Metastatic Liver Carcinoma in the Adrenal Gland (tissue), 2 donors: ENCODE results near the genes BORCS8, ZNF714, ZNF493 and ZNF492.

DNA sequence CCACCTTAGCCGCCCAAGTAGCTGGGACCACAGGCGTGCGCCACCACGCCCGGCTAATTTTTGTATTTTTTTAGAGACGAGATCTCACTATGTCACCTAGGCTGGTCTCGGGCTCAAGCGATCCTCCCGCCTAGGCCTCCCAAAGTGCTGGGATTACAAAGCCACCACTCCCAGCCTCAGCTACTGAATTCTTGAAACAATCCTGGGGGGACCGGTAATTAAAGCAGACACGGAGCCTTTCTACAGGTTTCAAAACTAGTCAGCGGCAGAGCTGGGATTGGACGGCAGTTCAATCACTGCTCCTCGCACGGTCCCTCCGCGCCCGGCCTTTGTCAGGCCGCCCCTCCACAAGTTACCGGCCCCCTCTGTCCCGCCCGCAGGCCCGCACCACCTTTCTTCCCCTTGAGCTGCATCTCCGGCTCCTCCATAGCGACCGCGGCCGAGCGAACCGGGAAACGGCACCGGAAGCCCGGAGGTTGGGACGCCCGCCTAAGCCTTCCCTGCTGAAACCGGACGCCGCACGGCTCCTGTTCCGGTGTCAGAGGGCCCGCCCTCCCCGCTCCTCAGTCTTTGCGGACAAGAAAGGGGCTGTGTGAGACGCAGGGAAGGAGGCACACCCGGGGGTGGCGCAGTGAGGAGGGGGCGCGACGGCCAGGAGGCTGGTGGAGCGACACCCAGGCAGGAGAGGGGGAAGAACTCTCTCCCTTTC, at the start of gene BORCS8:
Gene BORCS8, minus strand, starts transcription at position 463 of the 709 bp plus-strand sequence.
- PRO-cap, 2 experiments = peak in 2 of 2 experiments; most common plus-strand start position 530 of the sequence (in 1); most common minus-strand start position 441 of the sequence (in 2)

- PRO-cap, 2 experiments = peak in 1 of 2 experiments; most common plus-strand start chr19:19373272 (in 1); most common minus-strand start chr19:19373179 (in 1)
Observed at GRCh38 chr19:19372904-19373418, 32.5 kb upstream of the GATAD2A start.

- PRO-cap, 2 experiments = no peak in any of the 2 experiments
Observed at GRCh38 chr19:19406659-19407264, 1.3 kb downstream of the GATAD2A start.

- PRO-cap, 2 experiments = no peak in any of the 2 experiments
Observed at GRCh38 chr19:19500840-19501572, 14.3 kb downstream of the TSSK6 start.

DNA sequence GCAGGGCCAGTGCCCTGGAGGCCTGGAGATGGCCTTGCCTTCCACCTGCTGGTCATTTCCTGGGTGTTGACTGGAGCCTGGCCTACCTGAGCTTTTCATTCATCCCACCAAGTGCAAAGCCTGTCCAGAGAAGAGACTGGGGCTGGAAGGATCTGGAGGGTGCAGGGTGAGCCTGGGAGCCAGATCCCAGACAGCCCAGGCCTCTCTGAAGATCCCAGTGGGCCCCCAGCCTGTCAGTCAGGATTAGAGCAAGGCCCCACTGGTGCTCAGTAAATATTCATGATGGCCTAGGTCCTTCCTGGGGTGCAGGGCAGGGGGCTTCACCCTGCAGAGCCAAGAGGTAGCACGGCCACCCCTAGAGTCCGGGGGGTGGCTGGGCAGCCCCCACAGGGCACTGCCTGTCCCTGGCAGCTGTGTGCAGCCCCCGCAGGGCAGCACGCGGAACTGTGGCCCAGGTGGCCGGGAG, 3.3 kb upstream of the YJEFN3 start:
- PRO-cap, 2 experiments = no peak in any of the 2 experiments

GRCh38 chr19:19627393-19628040, 503 bp downstream of the LPAR2 start:
- PRO-cap, 2 experiments = no peak in any of the 2 experiments

DNA sequence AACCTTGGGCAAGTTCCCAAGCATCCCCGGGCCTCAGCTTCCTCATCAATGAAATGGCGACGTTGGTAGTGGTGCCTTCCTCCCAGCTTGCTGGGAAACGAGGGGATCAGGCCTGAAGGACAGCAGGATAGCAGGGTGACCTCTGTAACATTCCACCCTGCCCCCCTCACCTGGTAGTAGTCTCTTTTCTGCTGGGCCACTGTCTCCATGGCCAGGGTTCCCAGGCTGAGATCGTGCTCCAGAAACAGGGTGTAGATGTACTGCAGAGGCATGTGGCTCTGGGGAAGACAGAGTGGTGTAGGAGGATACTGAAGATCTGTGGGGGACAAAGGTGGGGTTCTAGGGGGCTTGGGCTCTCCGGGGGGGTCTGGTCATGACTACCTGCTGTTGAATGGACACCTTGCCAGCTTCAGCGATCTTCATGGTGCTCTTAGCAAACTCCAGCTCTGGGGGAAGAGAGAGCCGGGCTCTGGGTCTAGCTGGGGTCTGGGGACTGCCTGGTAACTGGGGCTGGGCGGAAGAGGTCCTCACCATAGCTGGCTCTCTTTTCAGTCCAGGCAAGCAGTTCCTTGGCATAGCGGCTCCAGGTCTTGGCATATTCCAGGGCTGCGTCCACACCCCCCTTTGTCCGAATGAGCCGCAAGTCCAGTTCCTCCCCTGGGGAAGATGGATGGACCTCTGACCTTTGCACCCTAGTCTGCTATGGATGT, 3.4 kb downstream of the GMIP start:
- PRO-cap, 2 experiments = no peak in any of the 2 experiments

DNA sequence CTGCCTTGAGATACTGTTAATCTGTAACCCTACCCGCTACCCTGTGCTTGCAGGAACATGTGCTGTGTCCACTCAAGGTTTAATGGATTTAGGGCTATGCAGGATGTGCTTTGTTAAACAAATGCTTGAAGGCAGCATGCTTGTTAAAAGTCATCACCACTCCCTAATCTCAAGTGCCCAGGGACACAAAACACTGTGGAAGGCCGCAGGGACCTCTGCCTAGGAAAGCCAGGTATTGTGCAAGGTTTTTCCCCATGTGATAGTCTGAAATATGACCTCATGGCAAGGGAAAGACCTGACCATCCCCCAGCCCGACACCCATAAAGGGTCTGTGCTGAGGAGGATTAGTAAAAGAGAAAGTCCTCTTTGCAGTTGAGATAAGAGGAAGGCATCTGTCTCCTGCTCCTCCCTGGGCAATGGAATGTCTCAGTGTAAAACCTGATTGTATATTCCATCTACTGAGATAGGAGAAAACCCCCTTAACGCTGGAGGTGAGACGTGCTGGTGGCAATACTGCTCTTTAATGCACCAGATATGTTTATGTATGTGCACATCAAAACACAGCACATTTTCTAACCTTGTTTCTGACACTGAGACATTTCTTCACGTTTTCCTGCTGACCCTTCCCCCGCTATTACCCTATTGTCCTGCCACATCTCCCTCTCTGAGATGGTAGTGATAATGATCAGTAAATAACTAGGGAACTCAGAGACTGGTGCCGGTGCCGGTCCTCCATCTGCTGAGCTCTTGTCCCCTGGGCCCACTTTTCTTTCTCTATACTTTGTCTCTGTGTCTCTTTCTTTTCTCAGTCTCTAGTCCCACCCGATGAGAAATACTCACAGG, 4.9 kb downstream of the ZNF90 start:
- PRO-cap, 2 experiments = no peak in any of the 2 experiments

DNA sequence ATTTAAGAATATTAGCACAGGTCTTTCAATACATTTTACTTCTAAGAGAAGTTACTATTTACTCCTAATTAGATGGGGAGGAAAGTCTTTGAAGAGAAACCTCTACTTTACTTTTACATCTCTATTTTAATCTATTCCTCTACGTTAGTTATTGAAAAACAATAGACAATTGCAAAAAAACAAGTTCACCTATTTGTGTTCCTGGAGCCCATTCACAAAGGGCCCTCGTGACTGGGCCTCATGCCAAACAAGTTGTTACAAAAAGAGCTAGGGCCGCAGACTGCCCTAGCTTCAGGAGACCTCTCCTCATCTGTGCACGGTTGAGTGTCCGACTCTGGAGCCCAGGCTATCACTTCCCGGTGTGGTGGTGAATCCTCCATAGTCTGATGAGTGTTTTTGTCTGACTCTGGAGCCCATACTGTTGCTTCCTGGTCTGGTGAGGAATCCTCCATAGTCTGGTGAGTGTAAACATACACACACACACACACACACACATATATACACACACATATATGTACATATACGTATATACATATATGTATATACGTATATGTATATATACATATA, 190.9 kb downstream of the ZNF486 start:
- PRO-cap, 2 experiments = no peak in any of the 2 experiments

GRCh38 chr19:20367942-20368437, 197.6 kb downstream of the ZNF737 start:
- PRO-cap, 2 experiments = no peak in any of the 2 experiments

DNA sequence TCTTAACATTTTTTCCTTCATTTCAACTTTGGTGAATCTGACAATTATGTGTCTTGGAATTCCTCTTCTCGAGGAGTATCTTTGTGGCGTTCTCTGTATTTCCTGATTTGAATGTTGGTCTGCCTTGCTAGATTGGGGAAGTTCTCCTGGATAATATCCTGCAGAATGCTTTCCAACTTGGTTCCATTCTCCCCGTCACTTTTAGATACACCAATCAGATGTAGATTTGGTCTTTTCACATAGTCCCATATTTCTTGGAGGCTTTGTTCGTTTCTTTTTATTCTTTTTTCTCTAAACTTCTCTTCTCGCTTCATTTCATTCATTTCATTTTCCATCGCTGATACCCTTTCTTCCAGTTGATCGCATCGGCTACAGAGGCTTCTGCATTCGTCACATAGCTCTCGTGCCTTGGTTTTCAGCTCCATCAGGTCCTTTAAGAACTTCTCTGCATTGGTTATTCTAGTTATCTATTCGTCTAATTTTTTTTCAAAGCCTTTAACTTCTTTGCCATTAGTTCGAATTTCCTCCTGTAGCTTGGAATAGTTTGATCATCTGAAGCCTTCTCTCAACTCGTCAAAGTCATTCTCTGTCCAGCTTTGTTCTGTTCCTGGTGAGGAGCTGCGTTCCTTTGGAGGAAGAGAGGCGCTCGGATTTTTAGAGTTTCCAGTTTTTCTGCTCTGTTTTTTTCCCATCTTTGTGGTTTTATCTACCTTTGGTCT, 29.0 kb downstream of the ZNF626 start:
- PRO-cap, 2 experiments = no peak in any of the 2 experiments

- PRO-cap, 2 experiments = no peak in any of the 2 experiments
Observed at GRCh38 chr19:20667550-20667933, 6.2 kb upstream of the ZNF626 start.

DNA sequence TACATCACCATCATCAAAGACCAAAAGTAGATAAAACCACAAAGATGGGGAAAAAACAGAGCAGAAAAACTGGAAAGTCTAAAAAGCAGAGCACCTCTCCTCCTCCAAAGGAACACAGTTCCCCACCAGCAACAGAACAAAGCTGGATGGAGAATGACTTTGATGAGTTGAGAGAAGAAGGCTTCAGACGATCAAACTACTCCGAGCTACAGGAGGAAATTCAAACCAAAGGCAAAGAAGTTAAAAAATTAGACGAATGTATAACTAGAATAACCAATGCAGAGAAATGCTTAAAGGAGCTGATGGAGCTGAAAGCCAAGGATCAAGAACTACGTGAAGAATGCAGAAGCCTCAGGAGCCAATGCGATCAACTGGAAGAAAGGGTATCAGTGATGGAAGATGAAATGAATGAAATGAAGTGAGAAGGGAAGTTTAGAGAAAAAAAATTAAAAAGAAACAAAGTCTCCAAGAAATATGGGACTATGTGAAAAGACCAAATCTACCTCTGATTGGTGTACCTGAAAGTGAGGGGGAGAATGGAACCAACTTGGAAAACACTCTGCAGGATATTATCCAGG, 32.7 kb downstream of the ZNF66 start:
- PRO-cap, 2 experiments = no peak in any of the 2 experiments

- PRO-cap, 2 experiments = peak in 2 of 2 experiments; most common plus-strand start chr19:21082172 (in 2); most common minus-strand start chr19:21082051 (in 2)
Observed at GRCh38 chr19:21081833-21082926, at the start of gene ZNF714. Gene ZNF714 (plus strand): TSS chr19:21082203.

DNA sequence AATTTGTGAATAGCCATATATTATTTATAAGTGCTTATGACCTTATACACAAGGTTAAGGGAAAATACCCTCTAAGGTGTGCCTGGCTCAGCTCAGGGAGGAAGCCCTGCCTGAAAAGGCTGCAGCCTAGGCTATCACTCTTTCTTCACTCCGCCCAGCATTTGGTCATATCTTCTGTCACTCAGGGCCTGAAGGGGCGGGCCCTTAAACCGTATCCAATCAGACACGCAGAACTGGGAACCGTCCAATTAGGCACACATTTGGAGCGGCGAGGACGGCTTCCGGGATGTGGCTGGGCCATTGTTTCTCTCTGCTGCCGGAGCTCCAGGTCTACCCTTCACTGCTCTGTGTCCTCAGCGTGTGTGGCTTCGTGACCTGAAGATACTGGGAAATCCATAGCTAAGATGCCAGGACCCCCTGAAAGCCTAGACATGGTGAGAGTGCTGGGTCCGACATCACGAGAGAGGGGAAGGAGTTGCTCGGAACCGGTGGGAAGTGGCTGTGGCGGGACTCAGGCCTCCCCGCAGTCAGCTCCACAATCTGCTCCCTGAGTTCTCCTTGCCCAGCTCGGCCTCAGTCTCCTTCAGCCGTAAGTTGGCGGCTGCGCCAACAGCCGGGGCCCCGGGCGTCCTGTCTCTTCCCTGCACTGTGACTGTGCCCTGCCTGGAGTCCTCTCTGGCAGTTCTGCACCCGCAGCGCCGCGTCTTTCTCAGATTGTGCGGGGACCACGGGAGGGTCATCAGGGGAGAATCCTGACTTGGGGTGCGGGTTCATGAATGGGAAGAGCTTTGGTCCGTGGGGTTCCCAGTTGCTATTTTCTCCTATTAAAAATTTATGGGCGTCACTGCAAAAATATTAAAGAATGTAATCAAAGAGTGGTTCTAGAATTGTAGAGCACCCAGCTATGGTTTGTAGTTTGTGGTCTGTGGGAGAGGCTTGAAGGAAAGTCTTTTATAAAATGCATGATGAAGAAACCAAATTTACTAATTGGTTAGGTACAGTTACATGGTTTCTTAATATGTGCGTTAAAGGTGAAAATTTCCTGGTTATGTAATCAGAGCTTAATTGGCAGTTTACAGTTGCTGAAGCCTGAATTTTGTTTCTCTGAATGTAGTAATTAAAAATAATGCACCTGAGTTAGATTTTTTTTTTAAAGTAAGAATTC, at the start of gene ZNF493:
Gene ZNF493, plus strand, starts transcription at position 300 of the 1,165 bp plus-strand sequence.
- PRO-cap, 2 experiments = peak in 2 of 2 experiments; most common plus-strand start position 300 of the sequence (in 2); most common minus-strand start position 143 of the sequence (in 1)

DNA sequence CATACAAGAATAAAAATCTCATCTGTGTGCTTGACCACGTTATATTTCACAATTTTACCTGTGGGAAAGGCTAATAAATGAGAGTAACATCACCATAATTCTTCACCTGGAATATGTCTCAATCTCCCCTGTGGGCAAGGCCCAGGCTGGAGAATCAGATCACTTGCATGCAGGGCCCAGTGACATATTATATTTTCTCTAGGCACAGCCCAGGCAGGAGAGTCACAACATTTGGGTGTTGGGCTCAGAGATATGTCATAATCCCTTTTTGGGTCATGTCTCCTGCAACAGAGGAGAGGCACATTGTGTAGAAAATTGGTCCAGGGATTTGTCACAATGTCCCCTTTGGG, 17.8 kb upstream of the ZNF208 start:
- PRO-cap, 2 experiments = no peak in any of the 2 experiments

DNA sequence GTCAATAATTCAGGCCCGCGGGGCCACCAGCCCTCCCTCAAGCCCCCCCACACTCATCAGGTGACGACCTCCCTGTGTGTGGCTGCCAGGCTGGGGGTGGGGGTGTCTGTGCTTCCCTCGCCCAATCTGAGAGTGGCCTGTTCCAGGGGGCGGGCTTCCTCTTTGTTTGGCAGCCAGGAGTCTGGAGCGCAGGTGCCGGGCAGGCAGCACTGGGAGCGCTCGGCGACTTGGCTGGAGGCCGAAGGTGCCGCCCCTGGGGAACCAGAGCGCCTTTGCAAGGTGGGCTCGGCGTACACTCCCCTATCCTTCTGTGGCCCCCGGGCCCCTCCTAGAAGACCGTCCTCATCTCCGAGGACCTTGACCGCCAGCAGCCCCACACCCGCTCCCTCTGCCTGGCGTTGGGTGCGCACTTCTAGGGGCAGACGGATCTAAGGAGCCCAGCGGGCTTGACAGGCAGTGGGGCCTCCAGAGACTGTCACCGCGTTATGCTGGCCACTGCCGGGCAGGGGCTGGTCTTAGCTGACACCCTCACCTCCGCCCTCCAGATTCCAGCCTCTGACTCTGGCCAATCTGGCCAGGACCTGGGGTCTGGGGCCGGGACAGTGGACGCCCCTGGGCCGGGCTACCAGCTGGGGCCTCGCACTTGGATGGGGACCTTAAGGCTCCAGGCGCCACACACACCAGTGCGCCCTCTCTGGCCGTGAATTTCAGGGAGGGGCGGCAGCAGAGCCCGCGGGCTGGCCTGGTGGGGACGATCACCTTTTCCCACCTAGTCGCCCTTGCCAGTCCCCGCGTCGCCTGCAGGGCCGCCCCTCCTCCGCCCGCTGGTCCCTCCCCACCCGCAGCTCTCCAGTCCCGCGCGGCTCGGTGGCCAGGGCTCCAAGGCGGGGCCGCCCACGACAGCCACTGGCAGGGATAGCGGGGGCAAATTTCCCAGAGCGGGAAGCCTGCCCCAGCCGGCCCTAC, 5.7 kb upstream of the ZNF98 start:
- PRO-cap, 2 experiments = no peak in any of the 2 experiments

DNA sequence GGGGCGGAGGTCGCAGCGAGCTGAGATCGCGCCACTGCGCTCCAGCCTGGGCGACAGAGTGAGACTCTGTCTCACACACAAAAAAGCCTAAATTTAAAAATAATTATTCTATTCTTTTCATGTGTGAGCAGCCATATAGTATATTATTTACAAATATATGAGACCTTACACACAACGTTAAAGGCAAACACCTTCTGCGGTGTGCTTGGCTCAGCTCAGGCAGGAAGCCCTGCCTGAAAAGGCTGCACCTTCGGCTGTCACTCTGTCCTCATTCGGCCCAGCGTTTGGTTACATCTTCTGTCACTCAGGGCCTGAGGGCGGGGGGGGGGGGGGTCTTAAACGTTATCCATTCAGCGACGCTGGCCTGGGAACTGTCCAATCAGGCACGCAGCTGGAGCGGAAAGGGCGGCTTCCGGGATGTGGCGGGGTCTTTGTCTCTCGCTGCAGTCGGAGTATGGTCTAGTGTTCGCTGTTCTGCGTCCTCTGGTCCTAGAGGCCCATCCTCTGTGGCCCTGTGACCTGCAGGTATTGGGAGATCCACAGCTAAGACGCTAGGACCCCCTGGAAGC, at the start of gene ZNF492:
Gene ZNF492, plus strand, starts transcription at position 428 of the 569 bp plus-strand sequence.
- PRO-cap, 2 experiments = peak in 2 of 2 experiments; most common plus-strand start position 428 of the sequence (in 1); most common minus-strand start position 264 of the sequence (in 2)

GRCh38 chr19:23074782-23075933, 41.7 kb upstream of the ZNF730 start:
- PRO-cap, 2 experiments = no peak in any of the 2 experiments

DNA sequence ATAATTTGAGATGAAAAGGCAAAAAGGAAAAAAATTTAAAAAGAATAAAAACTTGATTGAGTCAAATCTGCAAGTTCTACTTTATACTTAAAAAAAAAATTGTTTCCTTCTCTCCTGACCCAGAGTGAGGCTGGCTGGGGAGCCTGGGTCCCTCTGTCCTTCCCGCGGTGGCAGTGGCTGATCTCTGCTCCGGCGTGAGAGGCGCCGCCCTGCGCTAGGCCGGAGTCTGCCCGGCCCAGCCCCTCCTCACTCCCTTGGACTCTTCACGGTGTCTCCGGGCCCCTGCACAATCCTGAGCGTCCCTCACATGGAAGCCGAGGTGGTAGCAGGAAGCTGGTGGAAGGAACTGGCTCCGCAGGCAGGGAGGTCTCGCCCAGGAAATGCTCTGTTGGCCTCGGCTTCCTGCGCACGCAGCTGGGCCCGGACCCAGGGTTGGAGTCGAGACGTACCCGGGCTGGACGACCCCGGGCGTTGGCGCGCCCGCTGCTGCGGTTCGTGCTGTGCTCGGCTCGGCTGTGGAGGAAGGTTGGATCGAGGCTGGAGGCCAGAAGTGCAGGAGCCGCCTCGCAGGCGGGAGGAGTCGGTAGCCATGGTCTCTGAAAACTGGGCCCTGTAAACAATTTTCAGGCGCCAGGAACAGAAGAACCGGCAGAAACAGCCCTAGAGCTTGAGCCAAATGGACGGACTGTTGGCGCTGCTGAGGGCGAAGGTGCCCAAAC, 46.4 kb downstream of the ZNF724 start:
- PRO-cap, 2 experiments = no peak in any of the 2 experiments